ENCODE measurements around a stretch of chr6.

GRCh38 chr6:160068137-160068794 is 53.3 kb upstream of the SLC22A1 start:
- PRO-cap, 7 experiments, result no peak in any of the 7 experiments
- RAMPAGE, long total RNA, 2 experiments, result no peak in any of the 2 experiments

- PRO-cap, 7 experiments, result no peak in any of the 7 experiments
- RAMPAGE, long total RNA, 2 experiments, result no peak in any of the 2 experiments
Observed at GRCh38 chr6:160096341-160096884, 25.2 kb upstream of the SLC22A1 start.

- PRO-cap, 7 experiments, result no peak in any of the 7 experiments
- RAMPAGE, long total RNA, 2 experiments, result no peak in any of the 2 experiments
Observed at GRCh38 chr6:160105350-160105929, 16.2 kb upstream of the SLC22A1 start.

GRCh38 chr6:160120168-160120472 is 1.5 kb upstream of the SLC22A1 start:
- PRO-cap, 7 experiments, result no peak in any of the 7 experiments
- RAMPAGE, long total RNA, 2 experiments, result no peak in any of the 2 experiments

DNA sequence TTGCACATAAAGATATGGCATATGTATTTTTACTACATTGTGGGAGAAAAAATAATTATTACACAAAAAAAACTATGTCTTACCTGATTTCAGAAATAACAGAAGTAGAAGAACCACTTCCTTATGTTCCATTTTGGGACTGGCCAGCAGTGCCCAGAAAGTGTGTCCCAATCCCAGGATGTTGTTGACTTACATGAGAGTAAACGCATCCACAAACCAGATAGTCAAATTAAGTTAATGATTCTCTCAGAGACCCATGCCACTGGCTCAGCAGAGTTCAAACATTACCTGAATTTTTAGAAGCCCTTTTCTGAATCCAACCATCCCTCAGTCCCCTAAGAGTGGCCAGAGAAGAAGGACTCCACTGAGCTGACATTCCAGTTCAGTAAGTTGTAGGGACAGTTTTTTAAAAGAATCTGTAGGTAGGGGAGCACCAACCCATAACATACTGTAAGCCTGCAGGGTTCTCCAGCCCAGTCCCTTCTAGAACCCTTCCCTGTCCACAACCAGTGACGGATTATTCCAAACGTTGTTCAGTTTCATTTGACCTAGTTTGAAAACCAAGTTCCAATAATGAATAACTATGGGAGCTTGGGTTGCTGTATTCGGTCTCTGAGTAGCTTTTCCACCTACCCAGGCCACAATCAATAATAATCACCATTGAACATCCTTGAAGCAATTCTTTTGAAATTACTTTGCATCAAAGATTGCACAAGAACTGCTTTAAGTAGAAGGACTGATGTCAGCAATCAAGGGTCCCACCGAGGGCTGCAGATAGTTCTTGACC is 153.0 kb downstream of the LPA start:
- PRO-cap, 7 experiments, result no peak in any of the 7 experiments
- RAMPAGE, long total RNA, 2 experiments, result no peak in any of the 2 experiments

GRCh38 chr6:160519822-160521055 is 143.8 kb downstream of the LPA start:
- PRO-cap, 7 experiments, result peak in 7 of 7 experiments; most common plus-strand start chr6:160520062 (in 5); most common minus-strand start chr6:160520312 (in 6)
- RAMPAGE, long total RNA, 2 experiments, result no peak in any of the 2 experiments

- PRO-cap, 7 experiments, result no peak in any of the 7 experiments
- RAMPAGE, long total RNA, 2 experiments, result no peak in any of the 2 experiments
Observed at GRCh38 chr6:160738591-160739351, 36.7 kb downstream of the PLG start.

GRCh38 chr6:160837280-160837608 is 135.2 kb downstream of the PLG start:
- PRO-cap, 7 experiments, result no peak in any of the 7 experiments
- RAMPAGE, long total RNA, 2 experiments, result no peak in any of the 2 experiments

- PRO-cap, 7 experiments, result peak in 1 of 7 experiments; most common plus-strand start chr6:160978767 (in 1)
- RAMPAGE, long total RNA, 2 experiments, result no peak in any of the 2 experiments
Observed at GRCh38 chr6:160978638-160978883, 13.0 kb upstream of the MAP3K4 start.

GRCh38 chr6:161077044-161077944 is 85.7 kb downstream of the MAP3K4 start:
- PRO-cap, 7 experiments, result no peak in any of the 7 experiments
- RAMPAGE, long total RNA, 2 experiments, result no peak in any of the 2 experiments

DNA sequence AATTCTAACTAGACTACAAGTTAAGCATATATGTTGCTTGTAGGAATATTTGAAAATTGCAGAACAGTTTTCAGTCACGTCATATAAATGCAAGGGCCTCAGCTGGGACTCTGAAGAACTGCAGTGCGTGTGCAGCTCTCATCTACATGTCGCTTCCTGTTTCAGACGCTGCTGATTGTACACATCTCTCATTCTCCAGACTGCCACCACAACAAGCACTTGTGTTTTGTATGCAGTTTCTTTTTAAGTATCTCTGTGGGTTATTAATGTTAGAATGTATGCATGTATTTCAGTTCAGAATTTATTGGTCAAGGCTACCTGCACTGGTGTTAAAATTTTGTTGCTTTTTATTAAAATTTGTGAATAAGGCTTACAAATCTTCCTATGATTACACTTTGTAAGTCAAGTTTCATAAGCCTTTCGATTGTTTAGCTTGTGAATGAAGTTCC is 119.8 kb downstream of the MAP3K4 start:
- PRO-cap, 7 experiments, result no peak in any of the 7 experiments
- RAMPAGE, long total RNA, 2 experiments, result no peak in any of the 2 experiments

GRCh38 chr6:161168275-161169035 is 105.4 kb downstream of the AGPAT4 start:
- PRO-cap, 7 experiments, result no peak in any of the 7 experiments
- RAMPAGE, long total RNA, 2 experiments, result no peak in any of the 2 experiments

DNA sequence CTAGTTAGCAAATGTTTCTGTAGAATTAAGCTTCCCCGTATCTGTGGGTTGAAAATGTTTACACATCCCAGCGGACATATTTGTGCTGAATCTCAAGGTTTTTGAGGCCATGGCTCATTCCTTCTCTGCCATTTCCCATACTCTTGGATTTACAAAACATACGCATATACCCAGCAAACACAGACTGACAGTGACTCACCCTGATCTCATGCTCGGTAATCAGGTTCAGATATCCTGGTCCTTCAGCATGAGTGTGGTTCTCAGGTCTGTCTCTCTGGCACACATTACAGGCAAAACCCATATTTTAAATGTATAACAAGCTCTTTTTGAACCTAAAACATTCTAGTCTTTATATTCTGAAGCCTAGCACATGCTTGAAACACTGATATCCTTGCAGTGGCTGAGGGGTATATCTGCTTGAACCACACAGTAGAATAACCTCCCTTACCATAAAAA is 58.6 kb downstream of the AGPAT4 start:
- PRO-cap, 7 experiments, result peak in 2 of 7 experiments; most common plus-strand start position 228 of the sequence (in 2)
- RAMPAGE, long total RNA, 2 experiments, result no peak in any of the 2 experiments

- PRO-cap, 7 experiments, result no peak in any of the 7 experiments
- RAMPAGE, long total RNA, 2 experiments, result no peak in any of the 2 experiments
Observed at GRCh38 chr6:161274355-161274584, 409 bp upstream of the AGPAT4 start.

GRCh38 chr6:162055274-162055914 is 672.2 kb downstream of the PRKN start:
- PRO-cap, 7 experiments, result no peak in any of the 7 experiments
- RAMPAGE, long total RNA, 2 experiments, result no peak in any of the 2 experiments

- PRO-cap, 7 experiments, result no peak in any of the 7 experiments
- RAMPAGE, long total RNA, 2 experiments, result no peak in any of the 2 experiments
Observed at GRCh38 chr6:162187705-162188057, 539.9 kb downstream of the PRKN start.

DNA sequence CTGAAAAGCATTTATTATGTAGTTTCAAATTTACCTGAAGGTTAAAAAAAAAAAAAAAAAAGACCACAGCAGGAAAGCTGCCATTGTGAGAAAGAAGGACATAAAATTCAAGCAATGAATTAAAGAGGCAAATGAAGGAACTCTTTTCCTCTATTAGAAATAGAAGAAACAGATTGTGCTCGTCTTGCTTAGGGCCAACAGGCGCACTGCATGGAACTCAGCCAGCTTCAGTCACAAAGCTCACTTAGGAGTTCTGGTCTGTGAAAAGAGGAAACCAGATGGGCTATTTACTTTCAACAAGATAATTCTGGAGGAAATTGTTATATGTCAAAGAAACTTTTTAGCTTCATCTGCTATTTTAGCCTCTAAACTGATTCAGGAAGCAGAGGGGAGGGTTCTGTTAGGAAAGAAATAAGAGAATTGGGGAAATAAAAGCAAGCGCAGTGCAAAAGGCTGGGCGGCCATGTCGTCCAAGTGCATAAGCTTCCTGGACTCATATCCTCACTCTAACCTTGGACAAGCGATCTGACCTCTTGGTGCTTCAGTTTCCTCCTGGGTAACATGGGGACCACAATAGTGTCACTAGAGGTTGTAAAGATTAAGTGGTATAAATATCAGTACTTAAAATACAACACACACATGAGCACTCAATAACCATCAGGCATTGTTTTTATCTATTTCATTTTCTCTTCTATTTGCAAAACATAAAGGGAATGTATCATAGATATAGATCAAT is 21.3 kb downstream of the PRKN start:
- PRO-cap, 7 experiments, result peak in 6 of 7 experiments; most common plus-strand start position 243 of the sequence (in 5)
- RAMPAGE, long total RNA, 2 experiments, result no peak in any of the 2 experiments

DNA sequence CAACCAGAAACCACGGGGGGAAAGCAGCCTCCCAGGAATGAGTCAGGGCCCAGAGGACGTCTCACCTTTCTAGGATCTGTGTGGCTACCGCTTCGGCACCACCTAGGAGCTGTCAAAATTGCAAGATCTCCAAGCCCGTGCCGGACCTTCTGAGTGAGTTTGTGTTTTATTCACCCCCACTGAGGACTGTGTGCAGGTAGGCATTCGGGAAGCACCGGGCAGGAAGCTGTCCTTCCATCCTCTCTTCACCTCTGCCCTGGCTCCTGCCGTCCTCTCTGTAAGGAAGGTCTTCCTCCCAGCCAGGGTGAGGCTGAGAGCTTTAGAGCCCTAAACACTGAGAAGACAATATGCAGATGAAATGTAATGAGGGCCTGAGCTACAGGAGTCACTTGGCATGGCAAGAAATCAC is 171.6 kb downstream of the PACRG start:
- PRO-cap, 7 experiments, result no peak in any of the 7 experiments
- RAMPAGE, long total RNA, 2 experiments, result no peak in any of the 2 experiments

- PRO-cap, 7 experiments, result no peak in any of the 7 experiments
- RAMPAGE, long total RNA, 2 experiments, result no peak in any of the 2 experiments
Observed at GRCh38 chr6:163231926-163232550, 182.5 kb upstream of the QKI start.

DNA sequence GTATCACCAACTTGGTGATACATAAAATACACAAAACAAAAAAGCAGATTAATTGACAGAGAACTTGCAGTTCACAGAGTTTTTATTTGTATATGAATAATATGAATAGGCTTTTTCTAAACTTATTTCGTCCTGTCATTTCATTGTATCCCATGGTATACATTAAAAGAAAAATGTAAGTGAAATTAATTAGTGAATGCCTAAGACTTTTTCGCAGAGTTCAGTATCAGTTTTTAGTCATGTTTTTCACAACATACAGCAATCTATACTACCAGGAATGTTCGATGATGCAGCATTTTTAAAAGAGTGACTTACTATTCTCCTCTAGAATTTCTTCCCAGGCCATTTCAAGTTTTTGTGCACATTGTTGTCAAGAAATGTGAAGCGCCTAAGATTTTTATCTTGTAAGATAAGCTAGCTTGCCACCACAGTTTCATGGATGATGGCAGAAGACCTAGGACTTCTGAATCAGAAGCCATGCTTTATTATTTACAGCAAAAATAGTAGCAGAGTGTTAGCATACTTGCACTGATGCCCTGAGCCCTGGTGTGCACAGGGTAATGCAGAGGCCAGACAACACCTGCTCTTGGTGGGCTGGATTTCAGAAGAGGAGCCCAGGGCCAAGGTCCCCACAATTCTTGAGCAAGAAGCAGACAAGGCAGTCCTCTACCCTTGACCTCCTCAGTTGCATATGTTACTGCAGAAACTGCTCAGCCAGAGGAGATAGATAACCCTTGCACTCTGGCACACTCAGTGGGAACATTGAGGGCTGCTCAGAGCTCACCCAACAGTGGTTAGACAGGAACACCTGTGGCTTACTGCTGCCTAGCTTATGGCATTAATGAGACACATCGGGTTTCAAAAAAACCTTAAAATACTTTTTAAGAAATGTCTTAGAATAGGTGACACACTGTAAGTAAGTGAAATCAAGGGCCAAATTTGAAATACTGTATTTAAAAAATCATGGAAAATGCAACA is 99.1 kb downstream of the QKI start:
- PRO-cap, 7 experiments, result no peak in any of the 7 experiments
- RAMPAGE, long total RNA, 2 experiments, result no peak in any of the 2 experiments

Data from ovary (tissue), 7 donors.